Ascending aorta (tissue), 1 donor: ENCODE results near the genes AFG3L2, PSMG2, PTPN2 and LDLRAD4.

DNA sequence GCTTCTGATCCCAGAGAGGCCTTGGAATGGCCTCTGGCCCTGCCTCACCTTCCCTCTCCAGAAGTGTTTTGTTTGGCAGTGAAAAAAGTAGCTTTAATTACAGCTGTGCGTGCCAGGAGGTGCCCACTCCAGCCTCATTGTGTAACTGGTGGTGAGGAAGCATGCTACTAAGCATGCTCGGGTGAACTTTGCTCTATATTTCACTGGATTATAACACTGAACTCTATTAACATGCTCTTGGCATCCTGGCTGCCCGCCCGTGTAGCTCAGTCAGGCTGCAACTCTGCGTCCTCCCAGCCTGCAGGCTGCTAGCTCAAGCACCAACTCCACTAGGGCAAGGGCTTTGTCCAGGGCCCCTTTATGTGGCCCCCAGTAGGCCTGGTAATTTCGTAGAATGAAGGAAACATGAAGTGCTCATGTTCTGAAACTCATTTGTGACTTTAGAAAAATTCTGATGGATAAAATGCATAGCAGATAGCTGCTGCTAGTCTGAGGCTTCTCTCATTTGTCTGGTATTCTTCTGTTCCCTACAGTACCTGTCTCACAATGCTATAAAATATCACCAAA lies 34.4 kb downstream of the IMPA2 start:
- PRO-cap = no peak

DNA sequence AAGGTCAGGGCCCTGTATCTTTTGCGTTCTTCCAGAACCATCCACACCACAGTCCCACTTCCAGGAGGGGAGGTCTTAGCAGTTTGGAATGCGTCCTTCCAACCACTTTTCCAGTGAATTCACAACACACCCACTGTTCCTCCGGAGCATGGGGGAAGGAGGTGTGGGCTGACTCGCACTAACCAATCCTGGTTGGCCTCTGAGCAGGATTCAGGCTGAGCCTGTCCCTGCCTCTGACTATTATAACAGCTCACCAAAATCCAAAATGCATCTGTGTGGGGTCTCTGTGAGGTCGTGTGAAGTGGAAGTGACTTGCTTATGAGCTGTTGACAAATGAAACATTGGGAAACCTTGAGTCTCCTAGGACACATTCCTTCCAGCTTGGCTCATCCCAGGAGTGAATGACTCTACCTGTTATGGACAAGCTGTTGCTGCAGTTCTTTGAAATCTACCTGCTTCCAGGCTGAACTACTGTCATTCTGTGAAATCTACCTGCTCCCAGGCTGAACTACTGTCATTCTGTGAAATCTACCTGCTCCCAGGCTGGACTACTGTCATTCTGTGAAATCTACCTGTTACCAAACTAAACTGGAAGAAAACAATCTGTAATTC lies 1.5 kb downstream of the CIDEA start:
- PRO-cap = no peak

- PRO-cap = no peak
Measured at GRCh38 chr18:12356558-12357057, 20.4 kb downstream of the AFG3L2 start.

DNA sequence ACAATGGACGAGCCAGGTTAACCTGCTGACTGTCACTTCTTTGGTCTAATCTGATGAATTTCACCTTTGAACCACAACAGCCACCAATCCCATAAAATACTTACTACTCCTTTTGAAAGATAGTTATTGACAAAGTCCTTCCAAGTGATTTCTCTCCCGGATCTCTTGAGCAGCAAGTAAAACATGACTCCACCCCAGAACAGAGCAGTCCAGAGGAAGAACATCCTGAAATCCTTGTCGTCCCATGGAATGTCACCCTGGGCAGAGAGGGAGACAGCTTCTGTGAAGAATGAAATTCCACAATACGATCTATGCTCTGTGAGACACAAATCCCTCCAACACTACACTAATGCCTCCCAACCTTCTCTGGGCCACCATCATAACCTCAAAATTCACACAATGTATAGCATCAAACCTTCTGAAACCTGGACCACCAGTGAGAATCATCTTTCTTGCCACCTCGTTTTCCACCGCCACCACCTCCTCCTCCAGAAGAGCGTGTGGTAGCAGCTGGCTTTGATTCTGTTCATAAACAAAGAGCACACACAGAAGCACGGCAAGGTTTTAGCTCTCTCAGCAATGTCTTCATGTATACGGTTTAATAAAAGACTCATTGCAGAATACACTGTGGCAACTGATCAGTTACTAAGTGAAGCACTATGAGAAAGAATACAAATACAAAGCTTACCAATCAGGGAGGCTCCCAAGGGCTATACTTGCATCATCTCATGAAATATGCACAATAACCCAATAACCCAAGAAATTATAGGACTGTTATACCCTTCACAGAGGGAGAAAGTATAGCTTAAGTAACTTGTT lies 10.0 kb downstream of the AFG3L2 start:
- PRO-cap = no peak

DNA sequence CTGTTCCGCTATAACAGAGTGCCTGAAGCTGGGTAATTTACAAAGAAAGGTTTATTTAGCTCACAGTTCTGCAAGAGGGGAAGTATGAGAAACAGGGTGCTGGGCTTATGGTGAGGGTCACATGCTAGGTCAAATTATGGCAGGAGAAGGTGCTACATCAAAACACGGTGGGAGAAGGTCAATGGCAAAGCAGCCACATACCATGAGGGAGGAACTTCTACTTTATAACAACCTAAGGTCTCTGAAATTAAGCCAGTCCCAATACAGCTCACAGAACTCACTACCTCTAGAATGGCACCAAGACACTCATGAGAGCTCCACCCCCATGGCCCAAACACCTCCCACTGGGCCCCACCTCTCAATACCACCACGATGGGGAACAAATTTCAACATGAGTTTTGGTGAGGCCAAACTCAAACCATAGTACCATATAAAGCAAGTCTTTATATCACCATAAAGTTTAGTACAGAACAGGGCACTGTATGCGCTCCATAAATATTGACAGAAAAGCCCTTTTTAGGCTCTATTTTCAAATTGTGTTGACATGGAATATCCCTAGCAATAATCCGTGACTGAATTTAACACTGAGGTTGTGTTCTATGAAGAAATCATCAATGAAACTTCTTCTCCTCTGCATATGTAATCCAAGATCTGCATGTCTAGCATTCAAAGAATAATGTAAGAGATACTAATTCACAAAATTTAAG lies 3.3 kb downstream of the AFG3L2 start:
- PRO-cap = no peak

- PRO-cap = bidirectional peak, plus-strand start at chr18:12377576, minus-strand start at chr18:12377259
Measured at GRCh38 chr18:12376501-12377367, at the start of gene AFG3L2. Gene AFG3L2 (minus strand): TSS chr18:12377227.

GRCh38 chr18:12610143-12611571 lies 47.2 kb downstream of the SPIRE1 start:
- PRO-cap = no peak

DNA sequence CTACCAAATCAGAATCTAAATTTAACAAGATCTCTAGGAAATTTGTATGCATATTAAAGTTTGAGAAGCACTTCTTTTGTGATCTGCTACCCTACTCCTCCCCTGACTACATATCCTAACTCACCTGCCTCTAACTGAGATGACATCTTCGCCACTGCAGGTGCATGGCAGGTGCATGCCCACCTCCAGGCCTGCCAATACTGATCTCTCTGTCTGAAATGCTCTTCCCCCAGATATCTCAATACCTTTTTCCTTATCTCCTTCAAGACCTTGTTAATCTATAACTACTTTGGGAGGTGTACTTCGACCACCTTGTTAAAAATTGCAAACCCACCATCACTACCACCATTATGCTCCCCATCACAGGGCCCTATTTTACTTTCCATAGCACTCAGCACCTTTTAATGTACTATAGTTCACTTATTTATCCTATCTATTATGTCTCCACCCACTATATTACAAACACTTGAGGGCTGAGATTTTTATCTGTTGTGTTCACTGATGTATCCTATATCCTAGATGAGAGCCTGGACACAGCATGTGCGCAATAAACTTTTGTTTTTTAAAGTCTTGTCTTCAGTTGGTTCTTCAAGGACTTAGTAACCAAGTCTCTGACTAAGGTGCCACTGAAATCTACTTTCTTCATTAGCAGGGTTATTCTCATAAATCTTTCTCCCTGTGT lies 45.2 kb downstream of the SPIRE1 start:
- PRO-cap = no peak

GRCh38 chr18:12645632-12646298 lies 12.1 kb downstream of the SPIRE1 start:
- PRO-cap = bidirectional peak, plus-strand start at chr18:12645870, minus-strand start at chr18:12645692

DNA sequence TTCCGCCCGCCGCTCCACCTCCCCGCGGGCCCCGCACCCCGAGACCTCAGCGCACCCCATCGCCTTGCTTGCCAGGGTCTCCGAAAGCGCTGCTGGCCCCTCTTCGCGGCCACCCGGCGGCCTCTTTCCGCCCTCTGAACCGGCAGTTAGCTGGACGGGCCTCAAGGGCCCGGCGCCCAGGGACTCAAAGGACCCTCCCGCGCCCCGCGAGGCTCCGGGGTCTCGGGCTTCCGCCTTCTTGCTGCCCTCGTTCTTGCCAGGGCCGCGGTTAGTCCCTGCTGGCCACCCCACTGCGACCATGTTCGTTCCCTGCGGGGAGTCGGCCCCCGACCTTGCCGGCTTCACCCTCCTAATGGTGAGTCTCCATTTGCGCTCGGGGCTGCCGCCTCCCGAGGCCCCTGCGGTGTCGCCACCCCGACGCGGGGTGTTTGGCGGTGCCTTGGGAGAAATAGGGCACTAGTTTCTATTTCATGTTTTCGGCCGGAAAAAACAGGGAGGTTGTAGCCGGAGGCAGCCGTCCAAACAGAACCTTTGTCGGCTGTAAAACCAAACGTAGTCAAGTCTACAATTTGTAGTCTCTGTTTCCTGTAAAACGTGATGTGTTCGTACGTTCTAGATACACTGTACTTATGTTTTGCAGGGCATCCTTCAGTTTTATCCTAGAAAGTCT lies at the start of gene PSMG2:
Gene PSMG2, plus strand, starts transcription at position 233 of the 670 bp plus-strand sequence.
- PRO-cap = no peak

DNA sequence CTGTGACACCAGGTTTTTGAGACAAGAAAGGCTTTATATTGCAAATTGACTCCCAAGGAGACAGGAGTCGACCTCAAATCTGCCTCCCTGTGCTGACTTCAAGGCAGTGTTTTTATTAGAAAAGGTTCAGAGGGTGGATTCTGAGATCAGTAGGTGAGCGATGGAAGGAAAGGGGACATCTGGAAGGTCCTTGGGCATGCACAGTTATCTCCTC lies 10.4 kb downstream of the PSMG2 start:
- PRO-cap = no peak

GRCh38 chr18:12880347-12880478 lies 3.8 kb downstream of the PTPN2 start:
- PRO-cap = no peak

DNA sequence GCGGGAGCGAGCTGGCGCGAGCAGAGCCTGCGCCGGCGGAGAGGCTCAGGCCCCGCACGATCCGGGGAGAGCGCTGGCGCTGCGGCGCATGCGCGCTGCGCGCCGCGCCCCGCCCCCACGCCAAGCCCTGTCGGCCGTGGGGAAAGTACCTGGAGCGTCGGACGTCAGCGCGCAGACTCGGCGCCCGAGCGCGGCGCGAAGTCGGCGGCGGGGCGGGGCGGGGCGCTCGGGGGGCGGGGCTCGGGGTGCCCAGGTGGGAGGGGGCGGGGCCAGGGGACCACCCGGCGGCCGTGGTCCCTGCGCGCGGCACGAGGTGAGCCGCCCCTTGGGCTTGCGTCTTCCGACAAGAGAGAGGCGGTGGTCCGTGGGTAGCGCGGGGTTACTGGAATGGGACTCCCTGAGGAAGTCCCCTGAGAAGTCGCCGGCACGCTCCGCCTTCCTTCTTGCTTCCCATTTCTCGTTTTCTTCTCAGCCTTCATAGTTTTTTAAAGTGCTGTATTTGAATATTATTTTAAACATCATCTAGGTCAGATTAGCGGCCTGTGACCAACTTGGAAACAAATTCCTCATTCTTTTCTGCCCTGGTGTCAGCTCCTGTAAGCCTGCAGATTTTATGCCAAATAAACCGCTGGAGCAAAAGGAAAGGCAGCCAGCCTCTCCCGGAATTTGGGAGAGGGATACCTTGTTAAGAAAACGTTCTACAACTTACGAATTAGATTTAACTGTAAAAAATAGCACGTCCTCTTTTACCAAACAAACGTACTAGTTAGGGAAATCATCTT lies at the start of gene PTPN2:
Gene PTPN2, minus strand, starts transcription at position 92 of the 782 bp plus-strand sequence.
- PRO-cap = bidirectional peak, plus-strand start at position 174 of the sequence, minus-strand start at position 63 of the sequence

- PRO-cap = no peak
Measured at GRCh38 chr18:12996130-12997365, 5.4 kb downstream of the CEP192 start.

GRCh38 chr18:13136005-13136536 lies 82.5 kb upstream of the LDLRAD4 start:
- PRO-cap = no peak

DNA sequence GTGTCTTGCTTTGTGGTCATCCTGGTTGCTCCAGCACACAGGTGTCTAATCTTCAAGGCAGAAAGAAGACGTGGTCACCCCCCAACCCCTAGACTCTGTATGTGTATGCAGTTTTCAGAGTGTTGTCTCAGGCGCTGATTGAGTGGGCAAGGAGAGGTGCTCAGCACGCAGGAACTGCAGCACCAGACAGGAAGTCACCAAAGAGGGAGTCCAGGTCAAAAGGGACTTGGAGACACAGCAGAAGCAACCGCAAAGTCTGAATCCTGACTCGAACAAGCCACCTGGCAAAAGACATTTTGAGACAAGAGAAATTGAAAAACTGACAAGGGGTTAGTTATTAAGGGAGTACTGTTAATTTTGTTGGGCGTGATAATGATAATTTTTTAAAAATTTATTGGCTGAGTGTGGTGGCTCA lies 79.8 kb upstream of the LDLRAD4 start:
- PRO-cap = no peak

DNA sequence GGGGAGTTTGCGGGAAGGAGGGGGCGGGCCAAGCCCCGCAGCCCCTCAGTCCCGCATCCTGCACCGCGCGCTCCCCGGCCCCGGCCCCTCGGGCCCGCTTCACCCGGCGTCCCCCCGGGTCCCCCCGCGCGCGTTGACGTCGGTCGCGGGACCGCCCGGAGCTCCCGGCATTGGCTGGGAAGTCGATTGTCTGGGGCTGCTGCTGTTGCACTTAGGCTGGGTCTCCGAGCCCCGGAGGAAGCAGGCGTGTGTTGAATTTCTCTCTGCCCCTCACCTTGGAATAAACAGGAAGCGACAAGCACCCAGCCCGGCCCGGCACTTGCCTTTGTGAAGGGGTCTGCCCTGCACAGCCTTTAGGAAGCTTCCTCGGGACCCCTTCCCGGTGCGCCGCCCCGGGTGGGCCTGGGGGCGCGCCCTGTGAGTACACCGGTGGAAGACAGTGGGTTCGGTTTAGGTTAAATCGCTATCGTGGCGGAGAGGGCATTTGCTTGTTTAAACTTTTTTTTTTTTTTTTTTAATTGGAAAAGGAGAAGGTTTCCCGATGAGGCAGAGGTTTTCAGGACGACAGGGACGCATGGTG lies at the start of gene LDLRAD4:
Gene LDLRAD4, plus strand, starts transcription at position 189 of the 580 bp plus-strand sequence.
- PRO-cap = bidirectional peak, plus-strand start at position 185 of the sequence, minus-strand start at position 90 of the sequence

- PRO-cap = no peak
Measured at GRCh38 chr18:13376594-13377233, 158.2 kb downstream of the LDLRAD4 start.

GRCh38 chr18:13425578-13426145 lies 207.1 kb downstream of the LDLRAD4 start:
- PRO-cap = no peak

DNA sequence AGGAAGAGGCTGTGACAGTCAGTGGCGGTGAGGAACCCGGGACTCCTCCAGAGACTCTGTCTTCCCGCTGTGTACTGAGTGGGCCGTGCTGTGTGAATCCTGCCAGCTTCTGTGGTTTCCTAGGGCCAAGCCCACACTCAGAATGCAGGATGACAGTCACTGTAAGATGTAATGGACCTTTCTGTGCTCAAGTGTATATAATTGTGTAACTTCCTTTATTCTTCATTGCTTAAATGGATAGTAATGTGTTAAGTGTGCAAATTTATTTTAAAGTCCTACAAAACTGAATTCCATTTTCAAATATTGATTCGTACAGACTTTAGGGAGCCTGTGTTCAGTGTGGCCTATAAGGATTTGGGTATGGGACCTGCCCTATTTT lies 218.6 kb downstream of the LDLRAD4 start:
- PRO-cap = no peak